ENCODE measurements around the genes ERCC8 and IPO11.

DNA sequence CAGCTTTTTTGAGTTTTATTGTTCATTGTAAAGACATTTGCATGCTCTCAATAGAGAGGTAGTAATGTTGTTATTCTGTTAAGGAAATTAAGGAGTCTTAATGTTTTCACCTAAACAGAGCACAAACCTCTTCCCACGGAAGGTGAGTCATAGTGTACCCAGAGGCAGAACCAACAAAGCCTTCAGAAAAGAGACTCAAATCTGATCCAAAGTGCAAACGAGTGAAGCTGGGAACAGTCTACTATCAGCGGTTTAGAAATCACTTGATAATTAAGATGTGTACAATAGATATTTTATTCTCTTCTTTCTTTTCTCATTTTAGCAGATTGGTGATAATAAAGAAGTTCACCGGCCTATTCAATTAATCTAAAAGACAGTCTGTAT is 470.5 kb downstream of the PLK2 start:
- RRBS, result no CpG with 5 or more reads among the region's 4 CpGs

DNA sequence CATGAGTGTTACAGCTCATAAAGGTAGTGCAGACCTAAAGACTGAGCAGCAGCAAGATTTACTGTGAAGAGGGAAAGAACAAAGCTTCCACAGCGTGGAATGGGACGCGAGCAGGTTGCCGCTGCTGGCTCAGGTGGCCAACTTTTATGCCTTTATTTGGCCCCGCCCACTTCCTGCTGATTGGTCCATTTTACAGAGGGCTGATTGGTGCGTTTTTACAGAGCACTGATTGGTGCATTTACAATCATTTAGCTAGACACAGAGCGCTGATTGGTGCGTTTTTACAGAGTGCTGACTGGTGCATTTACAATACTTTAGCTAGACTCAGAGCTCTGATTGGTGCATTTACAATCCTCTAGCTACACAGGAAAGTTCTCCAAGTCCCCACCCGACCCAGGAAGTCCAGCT is 13.8 kb downstream of the PLK2 start:
- RRBS, result no CpG with 5 or more reads among the region's 9 CpGs

DNA sequence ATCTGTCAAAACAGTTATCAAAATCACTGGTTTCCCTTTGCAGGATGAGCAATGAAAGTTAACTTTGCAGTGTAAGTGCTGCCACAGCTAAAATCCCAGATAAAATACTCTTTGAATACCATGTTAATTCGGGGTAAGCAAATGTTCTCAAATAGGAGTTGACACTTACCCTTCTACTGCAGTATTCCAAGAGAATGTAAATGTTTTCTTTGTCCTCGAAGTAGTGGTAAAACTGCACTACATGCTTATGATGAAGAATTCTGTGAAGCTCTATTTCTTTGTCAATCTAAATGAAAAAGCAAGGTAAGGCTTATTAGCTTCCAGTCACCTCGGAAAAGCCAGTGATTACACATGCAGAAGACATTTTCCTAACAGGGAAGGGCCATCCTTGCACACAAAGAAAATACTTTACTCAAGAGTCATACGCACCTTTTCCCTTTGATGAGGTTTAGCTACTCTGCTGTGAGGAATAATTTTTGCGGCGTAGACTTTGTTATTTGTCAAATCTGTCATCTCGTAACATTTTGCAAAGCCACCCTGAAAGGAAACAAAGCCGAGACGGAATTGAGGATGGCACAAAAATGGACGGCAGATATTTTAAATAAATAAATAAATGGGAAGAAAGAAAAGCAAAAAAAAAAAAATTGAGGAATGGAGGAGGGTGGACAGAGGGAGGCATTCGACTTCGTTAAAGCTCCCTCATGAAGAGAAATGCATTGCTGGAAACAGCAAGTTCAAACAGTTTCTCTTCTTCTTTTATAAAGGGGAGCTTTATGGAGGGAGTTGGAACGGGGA is 1.1 kb downstream of the PLK2 start:
- RRBS, result no CpG with 5 or more reads among the region's 13 CpGs

DNA sequence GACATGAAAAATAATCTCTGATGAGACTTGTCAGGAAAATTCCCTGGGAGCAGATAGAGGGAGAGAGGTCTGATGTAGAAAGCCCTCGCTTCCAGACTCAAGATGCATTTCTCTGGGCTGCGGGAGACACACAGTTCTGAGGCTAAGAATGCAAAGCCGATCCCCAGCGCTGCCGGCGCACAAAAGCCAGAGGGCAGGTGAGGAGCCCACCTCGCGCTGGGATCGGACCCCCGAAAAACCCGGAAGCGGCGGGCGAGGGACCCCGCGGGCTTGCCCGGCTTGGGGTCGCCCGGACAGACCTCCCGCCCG is 581 bp downstream of the PLK2 start:
- RRBS, result 2% methylated on average over 13 of the region's 21 CpGs

DNA sequence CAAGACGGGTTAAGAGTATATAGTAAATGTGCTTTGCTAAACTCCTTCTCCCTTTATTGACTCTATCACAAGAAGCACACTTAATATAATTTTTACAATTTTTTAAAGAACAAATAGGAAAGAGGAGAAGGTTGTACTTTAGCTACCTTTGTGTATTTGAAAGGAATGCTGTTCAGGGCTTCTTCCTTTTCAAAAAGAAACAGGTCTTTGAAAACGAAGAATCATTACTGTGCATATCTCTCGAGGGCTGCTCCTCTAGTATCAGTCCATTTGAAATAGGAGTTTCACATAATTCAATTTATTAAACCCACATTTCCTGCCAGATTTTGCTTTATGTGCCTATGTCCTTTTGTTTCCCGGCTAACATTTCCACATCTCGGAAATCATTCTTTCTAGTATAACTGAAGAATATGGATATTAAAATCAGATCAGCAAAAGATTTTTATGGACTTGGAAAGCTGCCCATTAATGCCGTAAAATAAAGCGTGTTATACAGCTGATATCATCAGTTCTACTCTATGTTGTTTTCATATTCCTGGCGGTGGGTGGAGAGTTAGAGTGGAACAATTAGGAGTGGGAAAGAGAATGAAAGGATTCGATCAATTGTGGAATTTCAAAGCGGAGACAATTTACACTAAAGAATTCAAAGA is 543.6 kb downstream of the RAB3C start:
- RRBS, result no CpG with 5 or more reads among the region's 10 CpGs

GRCh38 chr5:59193802-59194104 is 610.9 kb downstream of the RAB3C start:
- RRBS, result no CpG with 5 or more reads among the region's 1 CpG

DNA sequence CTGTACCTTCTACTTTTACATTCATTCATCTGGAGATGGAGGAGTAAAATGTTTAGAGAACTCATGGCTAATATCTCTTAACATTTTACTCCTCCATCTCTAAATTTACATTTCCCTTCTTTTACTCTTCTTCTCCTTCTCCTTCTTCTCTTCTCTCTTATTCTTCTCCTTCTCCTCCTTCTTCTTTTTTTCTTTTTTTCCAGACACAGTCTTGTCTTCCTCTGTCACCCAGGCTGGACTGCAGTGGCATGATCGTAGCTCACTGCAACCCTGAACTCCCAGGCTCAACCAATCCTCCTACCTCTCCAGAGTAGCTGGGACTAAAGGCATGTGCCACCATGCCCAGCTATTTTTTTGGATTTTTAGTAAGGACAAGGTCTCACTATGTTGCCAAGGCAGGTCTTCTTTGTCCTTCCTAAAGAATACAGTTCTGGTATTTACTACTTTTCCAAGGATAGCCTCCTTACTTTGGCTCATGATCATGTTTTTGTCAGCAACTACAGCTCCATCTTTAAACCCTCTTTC is 630.2 kb downstream of the RAB3C start:
- RRBS, result no CpG with 5 or more reads among the region's 1 CpG

DNA sequence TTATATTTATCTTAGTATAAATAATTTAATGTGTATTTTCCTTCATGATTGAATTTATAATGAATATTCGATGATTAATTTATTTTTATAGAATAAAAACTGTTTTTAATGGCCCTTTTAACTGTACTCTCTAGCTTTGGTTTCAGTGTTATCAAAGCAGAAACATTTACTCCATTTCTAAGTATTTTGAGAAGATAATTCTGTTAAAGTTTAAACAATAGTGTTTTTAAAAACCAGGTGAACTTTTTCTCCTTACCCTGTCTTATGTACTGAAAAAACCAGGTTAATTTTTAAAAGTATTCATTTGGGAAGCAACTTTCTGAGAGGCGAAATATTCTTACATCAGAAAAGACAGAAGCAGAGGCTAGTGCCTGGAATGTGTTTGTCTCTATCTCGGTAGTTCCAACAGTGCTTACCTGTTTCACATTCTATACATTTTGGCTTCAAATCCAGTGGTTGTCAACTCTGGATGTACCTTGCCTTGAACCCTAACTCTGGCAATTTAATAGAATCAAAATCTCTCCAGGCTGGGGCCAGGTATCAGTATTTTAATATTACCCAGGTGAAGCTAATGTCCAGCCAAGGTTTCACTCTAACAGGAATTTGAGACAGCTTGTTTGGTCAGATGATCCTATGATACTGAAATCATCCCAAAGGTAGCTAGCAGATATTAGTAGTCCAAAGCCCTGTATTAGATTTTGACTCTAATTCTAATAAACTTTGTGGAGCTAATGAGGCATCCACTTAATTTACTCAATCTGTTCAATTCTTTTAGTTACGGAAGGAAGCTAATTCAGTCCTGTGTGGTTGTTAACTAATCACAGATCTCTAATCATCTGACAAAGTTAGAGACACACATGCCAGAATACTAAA is 434.3 kb downstream of the PDE4D start:
- RRBS, result no CpG with 5 or more reads among the region's 4 CpGs

DNA sequence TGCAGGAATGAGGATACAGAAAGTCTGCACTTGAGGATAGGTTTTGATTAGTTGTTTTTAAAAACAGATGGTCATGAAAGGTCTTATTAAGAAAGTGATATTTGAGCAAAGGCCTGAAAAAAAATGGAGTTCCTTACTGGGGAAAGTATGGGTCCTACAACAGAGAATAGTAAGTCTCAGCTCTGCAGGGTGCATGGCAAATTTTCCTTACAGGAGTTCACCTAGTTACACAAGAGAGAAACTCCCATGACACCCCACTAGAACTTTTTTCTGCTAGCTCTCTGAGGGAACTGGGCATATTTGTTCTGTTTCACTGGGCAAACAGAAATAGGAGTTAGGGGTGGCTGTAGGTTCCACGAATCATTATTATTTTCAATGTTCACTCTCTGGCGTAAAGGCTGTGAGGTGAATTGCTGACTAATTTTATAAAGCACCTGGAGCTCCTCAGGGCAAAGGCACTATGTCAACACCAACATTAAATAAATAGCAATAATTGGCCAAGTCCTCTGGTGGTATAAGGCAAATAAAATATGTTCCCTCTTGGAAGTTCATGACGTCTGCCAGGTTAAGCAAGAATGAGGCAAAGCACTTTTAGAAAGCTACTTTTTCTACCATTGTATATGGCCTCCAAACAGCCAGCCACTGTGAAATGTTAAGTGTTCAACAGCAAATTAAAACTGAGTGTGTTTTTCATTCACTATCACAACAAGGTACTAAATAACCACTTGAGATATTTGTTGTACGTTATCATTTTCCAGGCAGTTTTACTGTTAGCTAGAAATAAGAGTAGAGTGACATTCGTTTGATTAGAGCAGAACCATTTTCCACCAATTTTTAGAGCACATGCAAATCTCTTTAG is 344.7 kb downstream of the PDE4D start:
- RRBS, result no CpG with 5 or more reads among the region's 5 CpGs

- RRBS, result no CpG with 5 or more reads among the region's 6 CpGs
These were observed 137.1 kb downstream of the PDE4D start for GRCh38 chr5:59756295-59756934.

- RRBS, result no CpG with 5 or more reads among the region's 2 CpGs
These were observed 365.6 kb downstream of the DEPDC1B start for GRCh38 chr5:60334274-60334817.

- RRBS, result 1% methylated on average over 7 of the region's 27 CpGs
These were observed at the start of gene ERCC8 for GRCh38 chr5:60944889-60945300. ERCC8 (minus strand) TSS chr5:60945070.

DNA sequence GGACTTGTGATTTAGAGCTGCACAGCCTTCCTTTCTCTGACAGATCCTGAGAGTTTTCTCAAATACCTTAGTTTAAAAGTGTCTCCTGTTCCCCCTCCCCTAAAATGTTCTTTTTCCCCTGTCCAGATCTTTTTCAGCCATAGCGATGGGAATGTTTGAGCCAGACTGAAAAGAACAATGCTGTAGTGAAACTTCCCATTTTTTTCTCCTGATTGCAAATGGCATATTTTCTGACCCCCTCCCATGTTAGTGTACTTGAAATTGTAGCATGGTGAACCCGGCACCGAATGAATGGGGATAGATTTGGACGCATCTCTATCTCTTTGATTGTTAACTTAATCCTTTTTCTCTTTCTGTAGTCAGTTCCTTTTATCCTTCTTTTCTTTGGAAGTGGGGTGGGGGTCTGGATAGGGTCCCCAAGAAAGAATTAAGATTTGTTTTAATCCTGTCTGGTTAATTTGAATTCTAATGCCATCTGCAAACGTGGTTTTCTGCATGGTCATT is 2.1 kb downstream of the ZSWIM6 start:
- RRBS, result no CpG with 5 or more reads among the region's 5 CpGs

DNA sequence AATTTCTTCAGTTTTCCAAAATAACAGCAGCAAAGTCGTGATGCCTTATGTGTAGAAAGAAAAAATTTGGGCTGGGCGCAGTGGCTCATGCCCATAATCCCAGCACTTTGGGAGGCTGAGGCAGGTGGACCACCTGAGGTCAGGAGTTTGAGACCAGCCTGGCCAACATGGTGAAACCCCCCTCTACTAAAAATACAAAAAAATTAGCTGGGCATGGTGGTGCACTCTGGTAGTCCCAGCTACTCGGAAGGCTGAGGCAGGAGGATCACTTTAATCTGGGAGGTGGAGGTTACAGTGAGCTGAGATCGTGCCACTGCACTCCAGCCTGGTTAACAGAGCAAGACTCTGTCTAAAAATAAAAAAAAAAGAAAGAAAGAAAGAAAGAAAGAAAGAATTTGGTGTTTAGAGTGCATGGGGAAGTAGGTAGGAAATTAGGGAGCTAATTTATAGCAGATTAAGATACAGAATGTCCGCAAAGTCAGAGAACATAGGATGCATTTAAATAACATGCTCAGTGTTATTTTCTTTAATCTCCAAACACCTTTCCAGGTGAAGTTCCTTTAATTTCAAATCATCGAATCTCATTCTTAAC is 50.5 kb downstream of the ZSWIM6 start:
- RRBS, result no CpG with 5 or more reads among the region's 6 CpGs

GRCh38 chr5:61659088-61659761 is 327.2 kb downstream of the ZSWIM6 start:
- RRBS, result no CpG with 5 or more reads among the region's 17 CpGs

- RRBS, result no CpG with 5 or more reads among the region's 8 CpGs
These were observed 15.6 kb downstream of the DIMT1 start for GRCh38 chr5:62387691-62388987.

DNA sequence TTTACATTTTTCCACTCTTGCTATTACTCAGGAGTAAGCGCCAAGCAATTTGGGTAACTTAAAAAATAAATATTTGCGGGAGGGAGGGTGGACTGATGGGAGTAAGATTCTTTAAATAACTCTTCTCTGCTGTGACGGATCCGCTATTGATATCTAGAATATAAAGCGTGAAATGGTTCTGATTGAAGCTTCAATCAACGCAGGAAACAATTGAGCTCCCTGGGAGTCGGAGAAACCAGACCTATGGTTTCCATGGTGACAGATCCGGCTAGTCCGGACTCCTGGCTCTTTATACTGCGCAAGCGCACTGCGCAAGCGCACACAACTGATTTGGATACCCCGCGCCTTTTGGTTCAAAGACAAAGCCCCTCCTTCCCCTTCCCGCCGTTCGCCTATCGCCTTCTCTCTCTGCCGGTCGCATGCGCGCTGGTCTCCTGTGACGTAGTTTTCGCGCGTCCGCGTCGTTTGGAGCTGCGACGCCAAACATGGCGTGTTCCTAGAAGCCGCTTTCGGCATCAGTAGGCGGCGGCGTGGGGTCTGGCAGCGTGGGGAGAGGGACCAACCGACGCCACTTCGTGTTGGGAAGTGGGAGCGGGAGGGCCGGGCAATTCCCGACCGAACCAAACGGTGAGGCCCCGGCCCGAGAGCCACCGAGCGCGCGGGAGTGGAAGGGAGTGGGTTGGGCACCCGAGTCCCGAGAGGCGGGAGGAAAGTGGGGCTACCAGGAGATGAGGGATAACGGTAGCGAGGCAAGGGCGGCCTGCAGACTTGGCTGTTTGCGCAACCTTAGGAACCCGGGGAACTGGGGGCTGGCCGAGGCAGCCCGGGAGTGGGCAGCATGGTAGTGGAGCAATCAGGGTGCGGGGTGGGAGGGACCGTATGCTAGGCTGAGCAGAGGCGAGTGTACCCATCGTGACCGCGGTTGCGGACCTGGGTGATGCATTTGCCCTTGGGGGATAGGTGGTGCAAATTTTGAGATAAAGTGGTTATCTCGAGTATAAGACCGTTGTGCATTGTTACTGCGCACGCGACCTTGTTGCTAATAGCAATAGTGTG is at the start of gene IPO11:
Gene IPO11, plus strand, starts transcription at position 461 of the 1,056 bp plus-strand sequence.
- RRBS, result no CpG with 5 or more reads among the region's 75 CpGs

- RRBS, result no CpG with 5 or more reads among the region's 3 CpGs
These were observed 47.8 kb downstream of the LRRC70 start for GRCh38 chr5:62626462-62626849.

DNA sequence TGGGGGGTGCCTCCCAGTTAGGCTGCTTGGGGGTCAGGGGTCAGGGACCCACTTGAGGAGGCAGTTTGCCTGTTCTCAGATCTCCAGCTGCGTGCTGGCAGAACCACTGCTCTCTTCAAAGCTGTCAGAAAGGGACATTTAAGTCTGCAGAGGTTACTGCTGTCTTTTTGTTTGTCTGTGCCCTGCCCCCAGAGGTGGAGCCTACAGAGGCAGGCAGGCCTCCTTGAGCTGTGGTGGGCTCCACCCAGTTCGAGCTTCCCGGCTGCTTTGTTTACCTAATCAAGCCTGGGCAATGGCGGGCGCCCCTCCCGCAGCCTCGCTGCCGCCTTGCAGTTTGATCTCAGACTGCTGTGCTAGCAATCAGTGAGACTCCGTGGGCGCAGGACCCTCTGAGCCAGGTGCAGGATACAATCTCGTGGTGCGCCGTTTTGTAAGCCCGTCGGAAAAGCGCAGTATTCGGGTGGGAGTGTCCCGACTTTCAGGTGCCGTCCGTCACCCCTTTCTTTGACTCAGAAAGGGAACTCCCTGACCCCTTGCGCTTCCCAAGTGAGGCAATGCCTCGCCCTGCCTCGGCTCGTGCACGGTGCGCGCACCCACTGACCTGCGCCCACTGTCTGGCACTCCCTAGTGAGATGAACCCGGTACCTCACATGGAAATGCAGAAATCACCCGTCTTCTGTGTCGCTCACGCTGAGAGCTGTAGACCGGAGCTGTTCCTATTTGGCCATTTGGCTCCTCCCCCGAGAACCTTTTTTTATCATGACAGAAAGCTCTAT is 225.8 kb downstream of the LRRC70 start:
- RRBS, result no CpG with 5 or more reads among the region's 34 CpGs

DNA sequence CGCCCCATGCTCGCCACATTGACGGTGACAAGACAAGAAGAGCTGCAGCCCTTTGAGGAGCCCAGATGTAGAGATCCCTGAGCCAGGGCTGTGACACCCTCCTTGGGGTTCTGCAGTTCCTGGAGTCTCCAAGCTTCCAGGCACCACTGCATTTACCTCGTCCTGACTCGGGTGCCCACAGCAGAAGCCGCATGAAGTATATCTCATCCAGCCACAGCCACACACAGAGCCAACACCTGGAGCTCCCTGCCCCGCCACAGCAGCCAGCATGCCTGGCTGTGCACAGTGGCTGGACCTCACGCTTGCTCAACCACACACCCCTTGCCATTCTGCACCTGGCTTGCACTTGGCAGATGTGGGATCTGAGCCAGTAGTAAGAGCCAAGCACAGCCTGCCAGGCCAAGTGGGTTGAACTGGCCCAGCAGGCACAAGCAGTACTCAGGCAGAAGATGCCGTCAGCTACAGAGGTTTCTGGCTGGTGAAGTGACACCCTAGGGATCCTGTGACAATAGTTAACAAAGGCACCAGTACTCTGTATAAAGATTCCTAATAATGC is 166.2 kb downstream of the RNF180 start:
- RRBS, result no CpG with 5 or more reads among the region's 9 CpGs

Measured in iris pigment epithelial cell (primary cell).